SUDHL5 (cell line): ENCODE measurements around a stretch of chr20.

DNA sequence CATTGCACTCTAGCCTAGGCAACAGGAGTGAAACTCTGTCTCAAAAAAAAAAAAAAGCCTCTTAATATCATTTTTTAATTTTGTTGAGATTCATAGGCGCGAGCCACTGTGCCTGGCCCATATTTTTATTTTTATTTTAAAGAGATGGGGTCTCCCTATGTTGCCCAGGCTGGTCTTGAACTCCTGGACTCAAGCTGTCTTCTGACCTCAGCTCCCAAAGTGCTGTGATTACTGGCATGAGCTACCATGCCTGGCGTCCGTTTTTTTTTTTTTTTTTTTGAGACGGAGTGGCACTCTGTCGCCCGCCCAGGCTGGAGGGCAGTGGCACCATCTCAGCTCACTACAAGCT lies 190.5 kb downstream of the ZFP64 start:
- PRO-cap: no peak

GRCh38 chr20:52222195-52222502 lies 30.6 kb upstream of the ZFP64 start:
- PRO-cap: no peak

DNA sequence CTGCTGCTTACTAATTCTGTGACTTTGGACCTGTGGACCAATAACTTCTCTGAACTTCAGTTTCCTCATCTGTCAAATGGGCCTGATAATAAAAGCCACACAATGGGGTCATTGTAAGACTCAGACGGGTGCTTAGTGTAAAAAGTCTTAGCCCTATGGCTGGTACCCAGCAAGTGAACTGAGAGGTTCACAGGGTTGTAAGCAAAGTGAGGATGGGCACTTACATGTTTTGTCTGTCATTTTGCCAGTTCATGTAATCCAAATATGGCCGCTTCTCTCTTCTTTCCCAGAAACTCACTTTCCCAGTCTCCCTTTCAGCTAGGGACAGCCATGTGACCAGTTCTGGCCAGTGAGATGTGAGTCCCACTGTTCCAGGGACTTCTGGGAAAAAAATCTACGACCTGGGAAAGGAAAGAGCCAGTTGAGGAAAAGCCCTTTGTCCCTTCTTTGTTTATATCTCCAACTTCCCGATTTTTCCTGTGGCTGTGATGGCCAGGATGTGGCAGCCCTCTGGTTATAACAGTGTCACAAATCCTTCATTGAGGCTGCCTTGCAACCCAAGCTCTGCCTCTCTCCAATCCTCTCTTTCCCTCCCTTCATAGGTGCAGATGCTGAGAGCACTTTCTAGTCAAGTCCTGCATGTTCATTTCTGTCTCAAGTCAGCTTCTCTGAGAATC lies 148.4 kb upstream of the ZFP64 start:
- PRO-cap: no peak

- PRO-cap: no peak
Measured at GRCh38 chr20:52490842-52491162, 299.2 kb upstream of the ZFP64 start.

DNA sequence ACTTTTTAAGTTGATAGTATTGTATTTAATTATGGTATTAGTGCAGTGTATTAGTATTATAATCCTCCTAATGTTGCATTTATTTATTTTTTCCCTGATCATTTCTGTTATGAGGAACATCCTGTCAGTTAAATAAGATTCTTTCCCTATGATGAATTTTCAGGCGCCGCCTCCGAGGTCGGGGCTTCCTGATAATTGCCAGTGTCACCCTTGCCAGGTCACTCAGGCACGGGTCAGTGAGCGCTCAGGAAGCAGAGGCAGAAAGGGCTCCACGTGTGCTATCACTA lies 64.8 kb downstream of the TSHZ2 start:
- PRO-cap: no peak

DNA sequence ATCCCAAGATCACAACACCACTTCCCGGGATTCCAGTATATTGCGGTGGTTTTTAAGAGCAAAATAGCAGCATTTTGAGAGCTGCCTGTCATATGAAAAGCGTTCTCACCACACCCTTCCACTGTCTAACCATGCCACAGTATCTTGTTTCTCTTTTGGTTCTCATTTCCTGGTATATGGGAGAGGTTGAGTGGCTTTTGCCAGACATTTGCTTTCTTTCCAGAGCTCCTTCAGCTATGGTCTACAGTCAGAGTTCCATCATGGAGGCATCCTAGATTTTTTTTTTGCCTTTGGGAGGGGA lies 243.0 kb downstream of the TSHZ2 start:
- PRO-cap: no peak

DNA sequence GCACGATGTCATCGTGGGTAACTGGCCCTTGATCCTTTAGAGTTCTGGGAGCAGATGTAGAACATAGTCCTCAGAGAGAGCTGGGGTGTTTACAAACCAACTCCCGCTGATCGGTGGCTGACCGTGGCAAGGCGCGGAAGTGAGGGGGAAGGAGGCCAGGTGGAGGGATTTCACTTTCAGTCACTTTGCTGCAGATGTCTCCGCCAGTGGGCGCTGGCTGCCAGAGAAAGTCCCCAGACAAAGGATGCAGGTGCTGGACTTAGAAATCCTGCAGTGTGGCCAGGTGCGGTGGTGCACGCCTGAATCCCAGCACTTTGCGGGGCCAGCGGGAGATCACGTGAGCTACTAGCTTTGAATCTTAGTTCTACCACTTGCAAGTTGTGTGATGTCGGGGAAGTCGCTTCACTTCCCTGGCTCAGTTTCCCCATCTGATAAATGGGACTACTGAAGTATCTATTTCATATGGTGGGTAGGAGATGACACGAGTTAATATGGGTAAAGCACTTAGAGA lies 180.5 kb downstream of the ZNF217 start:
- PRO-cap: no peak

DNA sequence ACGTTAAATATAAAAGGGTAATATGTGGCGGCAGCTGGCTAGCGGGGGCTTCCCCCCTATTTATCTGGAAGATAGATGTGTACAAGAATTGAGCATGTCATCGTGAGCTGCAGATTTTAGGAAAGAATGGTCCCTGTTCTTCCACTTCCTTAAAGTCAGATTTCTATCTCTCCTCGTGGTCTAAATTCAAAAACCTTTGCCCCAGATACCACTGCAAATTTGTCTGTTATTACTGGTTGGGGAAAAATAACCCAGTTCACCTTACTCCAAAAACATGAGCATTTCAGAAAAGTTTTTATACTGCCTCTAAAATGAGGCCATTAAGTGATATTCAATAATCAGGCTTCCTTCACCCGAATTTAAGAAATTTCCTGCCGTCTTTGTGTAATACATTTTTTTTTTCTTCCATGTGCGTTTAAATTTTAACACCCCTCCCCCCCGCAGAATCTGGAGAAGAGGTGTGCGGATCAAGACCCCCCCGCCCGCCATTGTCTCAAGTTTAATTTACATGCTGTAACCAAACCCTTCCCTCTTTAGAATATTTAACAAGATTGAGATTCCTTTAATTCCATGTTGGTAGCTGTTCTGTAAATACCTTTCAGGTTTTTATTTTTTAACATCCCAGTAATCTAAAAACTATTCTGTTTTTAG lies 4.0 kb downstream of the ZNF217 start:
- PRO-cap: no peak

- PRO-cap: no peak
Measured at GRCh38 chr20:53660080-53660990, 66.7 kb upstream of the ZNF217 start.

DNA sequence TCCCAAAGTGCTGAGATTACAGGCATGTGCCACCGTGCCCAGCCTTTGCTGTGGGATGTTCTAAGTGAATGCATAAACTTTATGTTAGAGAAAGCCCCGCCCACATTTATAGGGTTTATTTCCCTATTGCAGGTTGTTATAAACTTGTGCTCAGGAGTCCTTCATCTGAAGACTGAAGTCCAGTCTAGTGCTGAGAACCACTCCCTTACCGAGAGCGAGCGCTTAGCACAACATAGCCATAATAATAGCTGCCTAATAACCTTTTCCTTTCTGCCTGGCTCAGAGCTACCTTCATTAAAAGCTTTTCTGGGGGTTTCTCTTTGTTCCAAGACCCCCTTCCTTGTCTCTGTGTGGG lies 75.4 kb upstream of the ZNF217 start:
- PRO-cap: no peak

- PRO-cap: no peak
Measured at GRCh38 chr20:53901029-53901597, 169.3 kb downstream of the BCAS1 start.

- PRO-cap: no peak
Measured at GRCh38 chr20:54017947-54018247, 52.5 kb downstream of the BCAS1 start.

DNA sequence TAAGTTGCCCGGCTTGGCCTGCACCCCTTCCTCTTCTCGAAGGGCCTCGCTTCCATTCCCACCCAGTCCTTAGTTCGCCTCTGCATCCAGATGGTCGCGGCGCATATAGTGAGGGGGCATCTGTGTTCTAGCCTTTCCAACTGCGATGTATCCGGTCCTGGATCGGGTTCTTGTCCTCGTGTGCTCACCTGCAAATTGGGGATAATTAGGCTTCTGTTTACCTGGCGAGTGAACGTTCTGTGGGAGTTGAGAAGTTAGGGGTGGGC lies 332 bp downstream of the CSTF1 start:
- PRO-cap: no peak

GRCh38 chr20:56417835-56418930 lies 6.1 kb downstream of the CASS4 start:
- PRO-cap: no peak

DNA sequence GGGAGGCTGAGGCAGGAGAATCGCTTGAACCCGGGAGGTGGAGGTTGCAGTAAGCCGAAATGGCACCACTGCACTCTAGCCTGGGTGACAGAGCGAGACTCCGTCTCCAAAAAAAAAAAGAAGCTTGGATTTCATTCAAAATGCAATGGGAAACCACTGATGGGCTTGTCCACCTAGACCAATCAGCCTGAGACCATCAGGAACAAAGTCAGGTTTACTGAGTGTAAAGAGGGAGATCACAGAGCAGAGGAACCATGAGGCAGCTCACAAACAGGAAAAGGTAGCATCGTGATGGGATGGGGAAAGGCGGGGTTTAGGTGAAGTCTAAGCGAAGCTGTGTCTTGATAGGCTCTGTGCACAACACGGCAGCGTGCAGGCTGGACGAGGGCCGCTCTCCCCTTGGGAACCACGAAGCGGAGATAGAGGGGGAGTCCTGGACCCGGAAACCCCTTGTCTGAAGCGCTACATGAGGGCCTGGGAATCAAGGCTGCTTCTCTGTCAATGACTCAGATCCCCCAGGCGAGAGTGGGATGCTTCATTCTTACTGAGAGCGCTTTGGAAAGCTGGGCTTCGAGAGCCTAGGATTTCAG lies 25.0 kb upstream of the RTF2 start:
- PRO-cap: no peak

GRCh38 chr20:56450256-56450614 lies 18.2 kb upstream of the RTF2 start:
- PRO-cap: no peak

DNA sequence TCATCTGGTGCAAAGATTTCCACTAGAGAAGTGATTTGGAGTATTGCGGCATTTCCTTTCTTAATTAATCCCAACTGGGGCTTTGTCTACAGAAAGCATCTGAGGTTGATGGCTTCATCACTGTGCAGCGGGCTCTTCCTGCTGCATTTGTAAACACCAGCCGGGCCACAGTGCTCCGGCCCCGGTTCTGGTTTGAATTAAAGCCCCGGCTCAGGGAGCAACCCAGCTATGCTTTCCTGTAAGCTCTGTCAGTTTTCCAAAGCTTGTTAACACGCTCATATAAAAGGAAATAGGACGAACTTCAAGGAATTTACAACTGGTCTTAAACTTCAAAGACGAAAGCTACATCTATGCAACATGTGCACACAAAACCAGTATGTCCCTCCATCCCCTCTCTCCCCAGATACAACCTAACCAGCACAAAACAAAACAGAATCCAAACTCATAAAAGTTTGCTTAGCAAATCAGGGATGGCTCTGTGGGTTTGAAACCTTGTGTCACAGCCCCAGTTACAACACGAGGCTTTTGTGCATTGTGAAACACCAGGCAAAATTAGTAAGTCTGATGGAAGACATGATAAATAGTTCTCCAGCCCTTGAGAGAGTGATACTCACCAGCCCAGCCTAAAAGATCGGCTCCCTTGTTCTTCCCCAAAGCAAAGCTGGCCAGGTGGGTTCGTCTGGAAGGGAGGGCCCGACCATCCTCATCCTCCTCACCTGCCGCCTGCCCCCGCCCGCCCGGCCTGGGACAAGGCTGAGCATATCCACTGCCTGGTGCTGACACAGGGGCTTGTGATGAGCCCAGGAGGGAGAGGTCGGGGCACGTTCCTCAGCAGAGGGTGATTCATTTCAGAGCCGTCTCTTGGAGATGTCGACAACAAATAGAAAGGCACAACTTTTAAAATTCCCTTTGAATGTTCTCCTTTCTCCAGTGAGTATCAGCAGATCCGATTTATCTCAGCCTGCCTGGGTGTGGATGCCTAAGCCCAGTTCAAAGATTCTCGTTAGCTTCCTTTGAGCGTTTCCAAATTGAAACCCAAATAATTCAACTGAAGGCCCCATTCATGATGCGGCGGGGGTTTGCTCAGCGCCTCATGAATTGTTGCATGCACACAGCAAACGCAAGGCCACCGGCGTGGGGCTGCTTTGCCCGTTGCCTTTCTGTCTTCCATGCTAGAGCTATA lies 198.0 kb downstream of the TFAP2C start:
- PRO-cap: no peak

GRCh38 chr20:57371446-57372120 lies 19.6 kb upstream of the RBM38 start:
- PRO-cap: no peak

DNA sequence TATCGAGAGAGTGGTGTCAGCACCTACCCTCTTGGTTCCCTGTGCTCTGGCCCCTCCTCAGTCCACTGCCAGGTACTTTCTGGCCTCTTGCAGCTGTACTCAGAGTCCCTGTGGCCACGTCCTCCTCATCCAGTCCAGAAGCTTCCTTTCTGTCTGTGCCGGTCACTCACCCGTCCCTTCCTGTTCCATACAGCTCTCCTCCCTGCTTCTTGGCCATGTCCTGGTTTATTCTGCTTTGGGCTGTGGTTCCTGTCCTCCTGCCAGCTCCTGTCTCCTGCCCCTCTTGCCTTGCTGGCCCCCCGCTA lies 15.6 kb upstream of the RBM38 start:
- PRO-cap: no peak

DNA sequence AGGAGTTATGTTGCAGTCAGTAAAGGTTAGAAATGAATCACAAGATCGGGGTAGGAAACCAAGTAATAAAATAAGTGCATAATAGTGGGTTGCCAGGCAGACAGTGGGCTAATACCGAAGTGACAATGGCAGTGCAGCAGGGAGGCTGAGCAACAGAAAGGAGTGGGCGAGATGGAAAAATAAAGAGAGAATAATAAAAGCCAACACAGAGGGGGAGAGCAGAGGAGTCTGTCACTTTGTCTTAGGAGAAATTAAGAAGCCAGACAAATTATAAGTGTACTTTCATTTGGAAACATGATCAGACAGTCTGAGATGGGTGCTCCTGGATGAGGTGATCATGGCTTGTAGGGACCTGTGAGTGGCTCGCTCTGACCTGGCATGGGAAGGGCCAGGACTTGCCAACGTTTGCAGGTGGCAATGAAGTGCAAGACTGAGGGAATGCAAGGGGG lies 15.6 kb upstream of the PCK1 start:
- PRO-cap: no peak